ENCODE results near the gene RPH3AL.

- PRO-cap, 2 experiments: no peak in any of the 2 experiments
Observed at GRCh38 chr17:310951-311319, 41.7 kb downstream of the RPH3AL start.

DNA sequence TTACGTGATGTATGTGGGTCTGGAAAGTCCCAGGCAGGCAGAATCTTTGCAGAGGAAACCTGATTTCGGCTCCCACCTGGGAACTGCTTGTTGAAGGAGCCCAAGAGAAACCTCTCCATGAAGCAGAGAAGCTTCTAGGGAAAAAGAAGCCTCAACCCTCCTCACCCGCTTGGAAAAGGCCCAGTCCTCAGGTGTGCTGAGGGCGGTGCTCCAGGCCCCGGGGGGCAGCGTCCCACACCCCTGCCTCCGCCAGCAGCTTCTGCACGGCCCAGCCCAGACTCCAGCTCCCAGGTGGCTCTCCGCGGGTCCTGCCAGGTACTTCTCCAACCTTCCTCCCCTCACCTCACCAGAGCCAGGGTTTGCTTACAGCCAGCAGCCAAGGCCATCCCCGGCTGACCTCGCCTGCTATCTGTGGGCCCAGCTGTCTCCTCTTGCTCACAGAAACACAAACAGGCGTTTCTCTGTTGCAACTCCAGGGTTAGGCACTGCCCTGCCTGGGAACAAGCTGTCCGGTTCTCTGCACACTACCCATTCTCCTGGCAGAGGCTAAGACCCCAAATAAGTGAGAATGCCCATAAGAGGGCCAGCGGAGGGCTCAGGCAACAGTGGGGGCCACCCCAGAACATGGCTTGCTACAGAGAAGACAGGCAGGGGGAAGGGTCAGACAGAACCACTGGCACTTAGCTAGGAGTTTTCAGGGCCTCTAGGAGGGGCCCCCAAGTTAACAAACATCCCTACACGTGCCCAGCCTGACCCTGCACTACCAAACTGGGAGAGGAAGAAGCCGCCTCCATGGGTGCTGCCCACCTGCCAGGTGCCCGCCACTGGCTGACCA, 13.7 kb downstream of the RPH3AL start:
- PRO-cap, 2 experiments: no peak in any of the 2 experiments

GRCh38 chr17:352110-353031, at the start of gene RPH3AL:
RPH3AL (minus strand) TSS chr17:352807.
- PRO-cap, 2 experiments: no peak in any of the 2 experiments

DNA sequence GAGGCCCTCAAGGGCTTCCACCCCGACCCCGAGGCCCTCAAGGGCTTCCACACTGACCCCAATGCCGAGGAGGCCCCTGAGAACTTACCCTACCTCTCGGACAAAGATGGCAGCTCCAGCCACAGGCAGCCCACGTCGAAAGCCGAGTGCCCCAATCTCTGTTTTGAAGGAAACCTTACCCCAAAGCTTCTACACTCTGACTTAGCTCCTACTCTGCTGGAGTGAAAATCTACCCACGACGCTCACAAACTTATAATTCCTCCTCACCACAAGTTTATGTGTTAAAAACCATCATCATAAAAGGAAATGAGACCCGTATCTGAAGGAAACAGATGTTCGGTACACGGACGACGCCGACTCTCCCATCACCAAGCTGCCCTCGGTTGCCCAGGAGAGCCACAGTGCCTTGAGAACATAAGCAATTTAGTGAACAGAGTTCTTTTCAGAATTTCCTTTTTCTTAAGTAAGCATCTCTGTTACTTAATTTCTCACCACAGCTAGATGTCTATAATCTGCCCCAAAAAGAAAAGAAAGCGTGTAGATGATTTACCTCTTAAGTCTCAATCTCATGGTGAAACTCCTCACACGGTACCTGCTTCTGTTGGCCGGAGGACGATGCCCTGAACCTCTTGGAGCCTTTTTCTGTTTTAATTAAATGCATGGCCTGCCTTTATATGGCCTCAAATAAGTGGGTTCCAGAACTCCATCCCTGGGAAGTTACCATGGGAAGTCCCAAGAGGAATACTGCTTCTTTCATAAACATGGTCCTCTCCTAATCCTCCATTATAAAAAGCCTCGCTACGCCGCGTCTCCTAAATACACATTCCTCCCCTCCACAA, 4.0 kb downstream of the C17orf97 start:
- PRO-cap, 2 experiments: no peak in any of the 2 experiments

- PRO-cap, 2 experiments: no peak in any of the 2 experiments
Observed at GRCh38 chr17:489113-489721, 79.1 kb downstream of the C17orf97 start.

GRCh38 chr17:721504-722048, 6.9 kb upstream of the VPS53 start:
- PRO-cap, 2 experiments: no peak in any of the 2 experiments

DNA sequence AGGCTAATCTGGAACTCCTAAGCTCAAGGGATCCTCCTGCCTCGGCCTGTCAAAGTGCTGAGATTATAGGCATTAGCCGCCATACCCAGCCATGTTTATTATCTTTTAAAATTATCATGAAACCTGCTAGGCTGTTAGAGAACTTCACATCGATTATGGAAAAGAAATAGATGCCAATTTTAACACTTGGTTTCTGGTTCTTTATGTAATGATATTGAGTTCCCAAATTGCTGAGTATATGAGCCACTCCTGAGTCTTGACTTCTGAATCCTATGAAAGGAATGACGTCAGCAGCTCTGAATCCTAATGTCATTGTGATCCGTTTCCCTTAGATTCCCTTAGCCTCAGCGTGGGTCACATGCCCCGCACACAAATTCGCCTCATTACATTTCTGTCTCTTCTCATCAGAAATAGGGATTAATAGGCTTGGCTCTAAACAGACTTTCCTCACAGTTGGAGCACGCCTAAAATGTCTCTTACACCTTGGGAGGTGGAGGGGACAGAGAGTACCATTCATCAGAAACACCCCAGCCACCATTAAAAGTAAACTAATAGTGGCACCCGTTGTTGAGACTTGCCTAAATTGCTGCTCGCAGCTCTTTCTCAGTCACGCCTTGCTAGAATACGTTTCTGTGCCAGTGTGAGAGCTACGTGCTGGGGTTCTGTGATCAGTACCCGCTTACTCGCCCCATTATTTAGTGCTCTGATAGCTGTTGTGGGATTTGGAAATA, 7.0 kb downstream of the MRM3 start:
- PRO-cap, 2 experiments: no peak in any of the 2 experiments

DNA sequence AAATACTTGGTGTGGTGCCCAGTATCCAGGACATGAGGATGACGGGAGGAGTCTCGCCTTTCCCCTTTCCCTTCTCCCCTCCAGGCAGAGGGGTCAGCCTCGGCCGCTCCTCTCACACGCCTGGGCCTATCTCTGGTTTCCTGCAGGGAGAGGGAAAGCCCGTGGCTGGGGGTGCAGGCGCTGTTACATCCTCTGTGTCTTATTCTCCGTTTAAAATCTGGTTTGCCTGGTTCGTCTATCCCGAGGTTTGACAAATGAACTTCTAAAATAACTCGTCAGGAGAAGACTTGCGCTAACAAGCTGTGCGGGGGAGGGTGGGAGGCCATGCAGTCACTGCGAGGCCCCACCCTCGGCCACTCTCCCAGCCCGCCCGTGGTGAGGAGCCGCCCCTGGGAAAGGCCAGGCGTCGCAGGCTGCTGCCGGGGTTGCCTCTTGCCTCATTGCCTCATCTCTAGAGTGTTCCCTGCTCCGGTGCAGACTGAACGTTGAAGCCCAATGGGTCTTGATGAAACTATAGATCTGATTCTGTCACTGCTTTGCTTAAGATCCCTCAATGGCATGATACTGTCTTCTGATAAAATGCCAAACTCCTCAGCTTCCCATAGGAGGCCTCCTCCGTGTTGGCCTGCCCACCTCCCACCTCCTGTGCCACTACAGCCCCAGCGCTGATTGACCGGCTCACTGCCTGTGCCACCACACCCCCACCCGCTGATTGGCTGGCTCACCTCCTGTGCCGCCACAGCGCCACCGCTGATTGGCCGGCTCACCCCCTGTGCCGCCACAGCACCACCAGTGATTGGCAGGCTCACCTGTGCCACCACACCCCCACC, 7.9 kb downstream of the MRM3 start:
- PRO-cap, 2 experiments: no peak in any of the 2 experiments

GRCh38 chr17:900362-900623, 79.3 kb downstream of the NXN start:
- PRO-cap, 2 experiments: no peak in any of the 2 experiments

- PRO-cap, 2 experiments: peak in 2 of 2 experiments; most common plus-strand start chr17:901425 (in 1); most common minus-strand start chr17:901462 (in 2)
Observed at GRCh38 chr17:901278-901866, 78.2 kb downstream of the NXN start.

DNA sequence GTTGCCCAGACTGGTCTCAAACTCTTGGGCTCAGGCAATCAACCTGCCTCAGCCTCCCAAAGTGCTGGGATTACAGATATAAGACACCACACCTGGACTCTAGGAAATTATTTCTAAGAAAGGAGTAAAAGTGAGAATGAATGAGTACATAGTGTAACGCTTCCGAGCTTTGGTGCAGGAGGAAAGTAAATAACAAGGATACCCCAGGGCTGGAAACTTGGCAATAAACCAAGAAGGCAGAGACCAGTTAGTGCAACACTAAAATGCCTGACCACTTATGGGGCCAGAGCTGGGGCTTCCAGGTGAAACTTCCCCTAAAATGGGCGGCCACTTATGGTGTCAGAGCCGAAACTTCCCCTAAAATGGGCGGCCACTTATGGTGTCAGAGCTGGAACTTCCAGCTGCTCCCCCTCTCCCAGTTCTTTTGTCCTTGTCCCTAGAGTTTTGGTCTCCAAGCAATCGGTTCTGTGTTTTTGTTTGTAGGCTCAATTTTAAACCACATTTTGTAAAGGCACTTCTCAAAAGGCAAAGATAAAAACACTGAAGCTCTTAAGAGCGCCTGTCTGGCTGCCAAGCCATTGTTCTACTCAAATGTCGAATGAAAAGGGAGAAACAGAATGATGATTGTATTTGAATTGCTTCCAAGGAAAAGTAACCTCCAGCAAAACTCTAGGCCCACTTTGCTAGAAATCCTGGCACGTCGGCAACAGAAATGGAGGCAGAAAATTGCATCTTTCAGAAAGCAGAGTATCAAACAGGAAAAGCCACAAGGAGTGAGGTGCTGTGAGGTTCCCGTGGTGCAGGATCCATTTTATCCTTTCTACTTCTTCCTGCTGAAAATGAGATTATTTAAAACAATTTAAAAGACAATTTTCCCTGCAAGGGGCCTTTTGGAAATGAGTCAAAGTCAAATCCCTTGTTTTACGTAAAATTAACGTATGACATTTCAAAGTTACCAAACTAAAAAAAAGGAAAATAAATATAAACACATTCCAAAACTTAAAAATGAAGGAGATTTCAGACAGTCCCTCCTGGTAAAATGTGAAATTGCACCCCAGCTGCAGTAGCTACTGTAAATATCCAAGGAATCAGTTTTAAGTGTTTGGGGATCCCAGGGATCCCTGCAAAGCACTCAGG, 63.7 kb downstream of the NXN start:
- PRO-cap, 2 experiments: no peak in any of the 2 experiments

DNA sequence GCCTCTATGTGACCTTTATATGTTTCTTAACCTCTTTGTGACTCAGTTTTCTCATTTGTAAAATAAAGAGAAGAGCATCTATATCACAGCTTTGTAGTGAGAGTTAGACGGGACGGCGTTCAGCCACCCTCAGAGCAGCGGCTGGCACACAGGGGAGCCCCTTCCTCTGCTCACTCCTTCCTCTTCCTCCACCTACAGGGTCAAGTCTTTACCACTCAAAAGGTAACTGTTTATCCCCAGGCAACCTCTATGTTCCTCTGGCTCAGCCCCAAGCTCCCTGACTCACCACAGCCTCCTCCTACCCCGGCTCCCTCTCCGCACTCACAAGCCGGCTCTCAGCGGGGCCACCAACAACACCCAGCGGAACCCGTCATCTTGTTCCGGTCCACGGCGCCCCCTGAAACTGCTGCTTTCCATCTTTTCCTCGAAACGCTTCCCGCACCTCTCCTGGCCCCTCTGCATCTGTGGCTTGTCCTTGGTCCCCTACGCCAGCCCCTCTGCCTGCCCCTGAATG, 58.5 kb downstream of the NXN start:
- PRO-cap, 2 experiments: no peak in any of the 2 experiments

- PRO-cap, 2 experiments: no peak in any of the 2 experiments
Observed at GRCh38 chr17:1096157-1096612, 83.6 kb downstream of the ABR start.

- PRO-cap, 2 experiments: no peak in any of the 2 experiments
Observed at GRCh38 chr17:1107585-1108060, 72.2 kb downstream of the ABR start.

DNA sequence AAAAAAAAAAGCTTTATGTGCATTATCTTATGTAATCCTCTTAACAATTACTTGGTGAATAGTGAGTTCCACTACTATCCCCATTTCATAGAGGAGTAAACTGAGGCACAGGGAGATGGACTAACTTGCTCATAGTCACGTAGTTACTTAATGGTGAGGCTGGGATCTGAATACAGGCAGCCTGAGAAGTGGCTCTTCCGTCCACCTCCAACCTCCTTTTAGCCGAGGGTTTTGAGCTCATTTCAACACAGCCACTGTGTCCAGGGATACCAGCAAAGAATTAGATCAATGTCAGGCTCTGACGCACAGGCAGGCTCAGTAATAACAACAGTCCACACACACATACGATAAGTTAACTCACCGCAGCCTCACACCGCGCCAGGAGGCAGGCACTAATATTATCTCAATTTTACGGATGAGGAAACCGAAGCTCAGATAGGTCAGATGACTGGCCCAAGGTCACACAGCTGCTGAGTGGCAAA, 23.0 kb downstream of the ABR start:
- PRO-cap, 2 experiments: no peak in any of the 2 experiments

DNA sequence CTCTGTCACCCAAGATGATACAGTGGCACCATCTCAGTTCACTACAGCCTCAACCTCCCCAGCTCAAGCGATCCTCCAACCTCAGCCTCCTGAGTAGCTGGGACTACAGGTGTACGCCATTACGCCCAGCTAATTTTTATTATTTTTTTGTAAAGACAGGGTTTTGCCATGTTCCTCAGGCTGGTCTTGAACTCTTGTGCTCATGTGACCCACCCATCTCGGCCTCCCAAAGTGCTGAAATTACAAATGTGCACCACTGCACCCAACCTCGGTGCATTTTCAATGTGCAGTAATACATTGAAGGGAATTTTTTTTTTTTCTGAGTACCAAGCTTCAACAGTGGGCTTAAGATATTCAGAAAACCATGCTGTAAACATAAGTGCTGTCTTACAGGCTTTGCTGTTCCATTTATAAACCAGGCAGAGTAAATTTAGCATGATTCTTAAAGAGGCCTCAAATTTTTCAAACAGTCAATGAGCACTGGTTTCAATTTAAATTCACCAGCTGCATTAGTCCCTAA, 28.8 kb downstream of the YWHAE start:
- PRO-cap, 2 experiments: no peak in any of the 2 experiments

DNA sequence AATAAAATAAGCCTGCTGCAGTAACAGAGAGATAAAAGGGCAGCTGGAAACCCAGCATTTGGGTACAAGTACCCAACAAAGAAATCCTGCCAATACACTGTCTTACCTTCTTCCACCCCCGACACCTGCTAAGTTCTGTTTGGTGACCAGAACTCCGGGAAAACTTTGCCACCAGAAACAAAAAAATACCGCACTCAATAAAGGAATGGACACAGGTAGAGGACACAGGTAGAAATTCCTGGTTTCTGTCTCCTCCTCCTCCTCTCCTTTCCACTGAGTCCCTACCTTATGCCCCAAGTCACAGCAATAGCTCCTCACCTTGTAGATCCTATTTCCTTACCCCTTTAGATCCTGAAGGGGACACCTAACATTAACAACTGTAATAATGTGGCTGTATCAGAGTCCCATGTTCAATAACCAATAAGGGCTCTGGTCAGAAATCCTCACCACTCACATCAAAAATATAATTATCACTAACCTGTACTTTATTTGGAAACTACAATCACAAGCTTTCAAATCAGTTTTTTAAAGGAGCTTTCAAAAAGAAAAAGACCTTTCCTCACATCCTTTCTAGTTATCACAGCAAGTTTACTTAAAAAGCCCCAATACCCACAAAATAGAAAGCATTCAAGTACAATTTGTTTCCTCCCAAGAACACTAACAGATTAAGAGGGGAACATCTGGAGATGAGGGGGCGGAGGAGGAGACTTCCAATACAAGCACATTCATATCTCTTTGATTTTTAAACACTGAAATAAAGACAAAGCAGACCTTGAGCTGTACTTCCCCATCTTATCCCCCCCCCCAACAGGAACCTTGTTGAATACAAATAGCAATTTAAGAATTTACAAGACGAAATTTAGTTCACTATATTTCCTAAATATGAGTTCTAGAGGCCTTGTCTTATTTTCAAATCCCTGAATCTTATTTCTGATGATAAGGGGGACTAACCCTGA, 2.2 kb downstream of the YWHAE start:
- PRO-cap, 2 experiments: no peak in any of the 2 experiments

DNA sequence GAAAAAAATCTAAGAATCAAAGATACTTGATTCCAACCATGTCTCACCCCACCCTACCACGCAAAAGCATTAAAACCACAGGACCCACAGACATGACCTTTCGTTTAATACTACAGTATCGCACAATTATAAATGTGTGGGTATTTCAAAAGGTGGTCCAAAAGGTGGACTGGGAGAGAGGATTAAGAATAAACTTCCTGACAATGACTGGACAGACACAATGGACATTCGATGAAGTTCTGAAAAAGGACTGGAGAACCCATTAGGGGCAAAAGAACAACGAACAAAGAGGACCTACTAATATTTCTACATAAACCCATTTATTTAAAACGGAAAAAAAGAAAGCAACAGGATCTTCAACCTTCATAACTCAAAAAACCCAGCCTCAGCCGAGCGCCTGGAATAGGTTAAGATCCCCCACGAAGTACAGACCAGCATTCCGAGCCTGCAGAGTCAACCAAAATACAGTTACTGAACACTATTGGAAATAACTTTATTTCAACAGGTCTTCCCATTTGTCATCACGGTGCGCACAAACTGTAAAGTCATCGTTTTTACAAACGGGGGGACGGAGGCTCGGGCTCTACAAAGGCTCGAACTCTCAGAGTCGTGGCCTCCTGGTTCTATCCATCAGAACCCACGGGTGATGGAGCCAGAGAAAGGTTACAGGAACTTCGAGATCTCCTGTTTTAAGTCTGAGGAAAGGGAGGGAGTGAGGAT, 1.3 kb downstream of the YWHAE start:
- PRO-cap, 2 experiments: no peak in any of the 2 experiments

DNA sequence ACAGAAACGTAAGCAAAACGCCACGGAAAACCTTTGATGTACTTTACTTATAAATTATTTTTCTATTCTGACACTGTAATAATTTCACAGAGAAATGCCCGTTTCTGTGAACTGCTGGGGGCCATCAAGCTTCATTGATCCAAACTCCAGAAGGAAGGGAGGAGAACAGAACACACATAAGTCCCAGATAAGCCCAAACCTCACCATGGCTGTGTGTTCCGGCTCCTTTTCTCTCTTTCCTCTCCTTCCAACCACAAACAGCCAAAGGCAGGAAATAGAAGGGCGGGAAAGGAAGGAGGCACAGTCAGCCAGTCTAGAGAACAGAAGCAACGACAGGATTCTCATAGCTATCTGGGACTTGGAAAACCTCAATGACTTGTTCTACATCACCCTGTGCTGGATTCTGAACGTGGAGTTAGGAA, 9.1 kb downstream of the CRK start:
- PRO-cap, 2 experiments: no peak in any of the 2 experiments

- PRO-cap, 2 experiments: peak in 2 of 2 experiments; most common plus-strand start chr17:1456458 (in 2)
Observed at GRCh38 chr17:1456370-1456750, 328 bp upstream of the CRK start.

All from psoas muscle (tissue), 2 donors.